Peripheral blood mononuclear cell (primary cell): Measurements from ENCODE around the genes TPRG1L and ACOT7.

GRCh38 chr1:3431944-3432269 lies 22.6 kb upstream of the ARHGEF16 start:
- PRO-cap, 8 experiments = no peak in any of the 8 experiments

GRCh38 chr1:3456566-3457215 lies 2.2 kb downstream of the ARHGEF16 start:
- PRO-cap, 8 experiments = no peak in any of the 8 experiments

GRCh38 chr1:3465105-3465897 lies 10.8 kb downstream of the ARHGEF16 start:
- PRO-cap, 8 experiments = no peak in any of the 8 experiments

DNA sequence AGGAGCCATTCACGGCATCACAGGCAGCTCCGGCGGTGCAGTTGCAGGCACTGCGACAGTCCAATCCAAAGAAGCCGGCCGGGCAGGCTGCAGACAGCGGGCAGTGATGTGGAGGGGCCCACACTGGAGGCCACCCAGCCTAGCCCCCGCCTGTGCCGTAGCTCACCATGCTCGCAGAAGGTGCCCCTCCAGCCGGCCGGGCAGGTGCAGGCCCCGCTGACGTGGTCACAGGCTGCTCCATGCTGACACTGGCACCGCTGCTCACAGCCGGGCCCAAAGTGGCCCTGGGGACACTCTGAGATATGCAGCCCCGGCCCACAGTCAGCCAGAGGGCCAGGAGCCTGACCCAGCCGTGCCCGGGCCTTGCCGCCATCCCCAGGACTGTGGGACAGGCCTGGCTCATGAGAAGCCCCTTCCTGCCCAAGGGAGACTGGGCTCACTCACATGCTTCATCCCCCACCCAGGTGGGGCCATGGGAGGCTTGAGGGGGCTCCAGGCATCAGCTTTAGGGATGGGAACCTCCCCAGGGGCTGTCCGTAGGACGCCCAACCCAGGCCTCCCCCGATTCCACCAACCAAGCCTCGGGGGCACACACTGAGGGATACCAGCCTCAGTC lies 45.3 kb downstream of the ARHGEF16 start:
- PRO-cap, 8 experiments = no peak in any of the 8 experiments

DNA sequence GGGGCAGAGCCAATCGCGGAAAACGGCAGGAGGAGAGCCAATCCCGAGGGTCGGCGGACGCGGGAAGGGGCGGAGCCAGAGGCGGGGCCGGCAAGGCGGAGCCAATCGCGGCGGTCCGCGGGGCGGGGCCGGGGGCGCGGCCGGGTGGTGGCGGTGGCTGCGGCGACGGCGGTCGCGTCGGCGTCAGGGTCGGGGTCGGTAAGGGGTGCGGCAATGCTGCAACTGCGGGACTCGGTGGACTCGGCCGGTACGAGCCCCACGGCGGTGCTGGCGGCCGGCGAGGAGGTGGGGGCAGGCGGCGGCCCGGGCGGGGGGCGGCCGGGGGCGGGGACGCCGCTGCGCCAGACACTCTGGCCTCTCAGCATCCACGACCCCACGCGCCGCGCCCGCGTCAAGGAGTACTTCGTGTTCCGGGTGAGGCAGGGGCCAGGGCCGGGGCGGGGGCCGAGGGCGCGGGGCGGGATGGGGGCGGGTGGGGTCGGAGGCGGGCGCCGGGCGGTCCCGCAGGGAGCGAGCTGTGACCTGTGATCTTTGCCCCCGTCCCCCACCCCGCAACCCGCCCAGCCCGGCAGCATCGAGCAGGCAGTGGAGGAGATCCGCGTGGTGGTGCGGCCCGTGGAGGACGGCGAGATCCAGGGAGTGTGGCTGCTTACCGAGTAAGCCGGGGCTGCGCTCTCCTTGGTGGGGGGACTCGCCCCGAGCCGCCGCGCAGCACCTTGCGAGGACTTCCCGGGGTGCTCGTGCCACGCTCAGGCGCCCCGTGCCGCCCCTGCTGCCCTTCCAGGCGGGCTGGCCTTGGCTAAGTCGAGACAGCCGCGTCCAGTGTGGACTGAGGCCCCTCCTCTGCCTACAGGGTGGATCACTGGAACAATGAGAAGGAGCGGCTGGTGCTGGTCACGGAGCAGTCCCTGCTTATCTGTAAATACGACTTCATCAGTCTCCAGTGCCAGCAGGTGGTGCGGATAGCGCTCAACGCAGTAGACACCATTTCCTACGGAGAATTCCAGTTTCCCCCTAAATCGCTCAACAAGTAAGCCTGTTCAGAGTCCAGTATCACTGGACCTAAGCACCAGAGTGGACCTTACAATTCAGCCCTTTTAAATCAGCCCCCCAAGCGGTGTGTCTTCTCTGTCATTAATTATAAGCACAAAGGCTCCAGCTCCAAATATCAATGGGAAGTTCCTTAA lies at the start of gene TPRG1L:
TPRG1L (plus strand) TSS at position 156 of the 1,187 bp plus-strand sequence.
- PRO-cap, 8 experiments = peak in 8 of 8 experiments; most common plus-strand start position 186 of the sequence (in 5); most common minus-strand start position 393 of the sequence (in 7)

GRCh38 chr1:3719218-3719665 lies 33.0 kb upstream of the CCDC27 start:
- PRO-cap, 8 experiments = no peak in any of the 8 experiments

- PRO-cap, 8 experiments = no peak in any of the 8 experiments
These were observed 11.0 kb upstream of the CCDC27 start for GRCh38 chr1:3740969-3741876.

DNA sequence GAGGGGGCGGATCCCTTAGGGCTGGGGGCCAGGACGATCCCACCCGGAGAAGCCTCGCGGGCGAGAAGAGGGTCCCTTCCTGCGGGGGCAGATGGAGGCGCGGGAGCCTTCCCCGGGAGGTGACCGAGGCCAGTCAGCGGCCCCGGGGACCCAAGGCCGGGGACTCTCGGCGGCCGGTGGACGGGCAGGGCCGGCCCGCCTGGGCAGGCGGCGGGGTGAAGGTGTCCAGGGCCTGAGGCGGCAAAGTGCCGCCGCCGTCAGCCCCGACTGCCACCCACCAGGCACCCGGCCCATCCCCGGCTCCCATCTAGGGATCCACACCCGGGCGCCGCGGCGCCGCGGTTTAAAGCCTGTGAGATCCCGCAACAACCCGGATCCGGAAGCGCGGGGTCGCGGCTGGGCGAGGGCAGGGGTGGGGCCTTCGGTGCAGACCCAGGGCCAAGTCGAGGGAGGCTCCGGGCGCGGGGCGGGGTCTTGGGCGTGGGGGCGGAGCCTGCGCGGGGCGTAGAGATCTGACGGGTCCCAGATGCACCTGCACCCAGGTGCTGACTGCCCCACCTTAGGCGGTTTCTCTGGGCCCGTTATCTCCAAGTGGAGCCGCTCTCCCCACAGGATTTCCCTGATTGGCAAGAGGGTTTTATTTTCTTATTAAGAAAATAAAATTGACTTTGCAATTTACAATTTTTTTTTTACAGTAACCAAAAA lies 5.1 kb upstream of the CCDC27 start:
- PRO-cap, 8 experiments = peak in 8 of 8 experiments; most common minus-strand start position 345 of the sequence (in 3)

DNA sequence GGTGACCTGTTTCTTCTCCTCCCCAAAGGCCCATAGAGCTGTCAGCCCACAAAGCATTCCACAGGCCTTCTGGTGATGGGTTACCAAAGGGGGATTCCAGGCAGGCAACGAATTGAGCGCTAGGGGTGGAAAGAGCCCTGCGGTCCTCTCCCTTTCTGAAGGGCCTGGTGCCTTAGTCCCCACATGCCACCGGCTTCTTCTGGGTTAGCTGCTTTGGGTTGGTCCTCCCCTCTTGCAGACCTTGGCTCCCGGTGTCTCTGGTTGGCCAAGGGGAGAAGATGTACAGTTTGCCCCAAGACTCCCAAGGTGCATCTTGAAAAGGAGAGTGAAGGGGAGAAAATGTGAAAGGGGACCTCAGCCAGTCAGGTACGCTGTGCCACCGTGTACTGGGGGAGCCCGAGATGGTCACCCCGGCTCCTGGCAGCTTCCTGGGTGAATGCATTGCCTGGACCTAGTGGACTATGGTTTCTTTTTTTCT lies 627 bp downstream of the CCDC27 start:
- PRO-cap, 8 experiments = no peak in any of the 8 experiments

DNA sequence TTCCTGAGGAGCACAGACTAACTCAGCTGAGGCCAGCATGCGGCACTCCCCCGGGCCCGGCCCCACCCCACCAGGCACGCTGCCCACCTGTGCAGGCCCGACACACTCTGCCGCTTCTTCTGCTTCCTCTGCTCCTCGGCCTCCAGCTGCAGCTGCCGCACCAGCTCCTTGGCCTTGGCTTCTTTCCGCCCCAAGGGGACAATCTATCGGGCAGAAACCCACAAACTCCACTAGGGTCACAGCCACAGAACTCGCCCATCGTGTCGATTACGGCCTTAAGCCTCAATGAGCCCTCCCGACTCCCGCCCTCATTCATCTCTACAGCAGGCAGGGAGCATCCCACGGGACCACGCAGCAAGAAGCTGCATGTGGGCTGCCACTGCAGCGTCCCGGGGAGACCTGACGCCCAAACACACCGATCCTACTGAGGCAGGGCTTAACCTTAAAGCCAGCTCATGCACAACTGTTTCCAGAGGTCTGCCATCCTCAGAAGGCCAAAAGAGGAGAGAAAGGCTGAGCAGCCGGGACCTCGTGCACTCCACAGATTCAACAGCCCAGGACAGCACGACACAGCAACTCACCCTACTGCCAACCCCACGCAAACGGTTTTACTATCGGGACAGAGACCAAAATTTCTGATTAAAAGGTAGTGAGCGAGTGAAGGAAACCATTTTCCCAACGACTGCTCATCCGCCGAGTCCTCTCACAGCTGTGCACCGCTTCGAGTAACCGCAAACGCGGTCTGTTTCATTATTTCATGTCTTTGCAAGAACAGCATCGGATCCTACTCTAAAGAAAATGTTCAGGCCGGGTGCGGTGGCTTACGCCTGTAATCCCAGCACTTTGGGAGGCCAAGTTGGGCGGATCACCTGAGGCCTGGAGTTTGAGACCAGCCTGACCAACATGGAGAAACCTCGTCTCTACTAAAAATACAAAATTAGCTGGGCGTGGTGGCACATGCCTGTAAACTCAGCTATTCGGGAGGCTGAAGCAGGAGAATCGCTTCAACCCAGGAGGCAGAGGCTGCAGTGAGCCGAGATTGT lies 11.7 kb downstream of the SMIM1 start:
- PRO-cap, 8 experiments = no peak in any of the 8 experiments

DNA sequence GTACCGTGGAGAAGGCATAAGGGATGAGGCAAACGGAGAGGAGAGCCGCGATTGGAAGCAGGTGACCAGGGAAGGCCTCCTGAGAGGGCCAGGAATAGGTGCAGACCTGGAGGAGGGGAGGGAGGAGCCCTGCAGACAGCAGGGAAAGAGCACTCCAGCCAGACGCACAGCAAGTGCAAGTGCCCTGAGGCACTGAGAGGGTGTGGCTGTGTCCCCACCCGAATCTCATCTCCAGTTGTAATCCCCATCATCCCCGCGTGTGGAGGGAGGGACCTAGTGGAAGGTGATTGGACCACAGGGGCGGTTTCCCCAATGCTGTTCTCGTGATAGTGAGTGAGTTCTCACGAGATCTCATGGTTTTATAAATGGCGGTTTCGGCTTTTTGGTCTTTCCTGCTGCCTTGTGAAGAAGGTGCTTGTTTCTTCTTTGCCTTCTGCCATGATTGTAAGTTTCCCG lies 75.7 kb upstream of the C1orf174 start:
- PRO-cap, 8 experiments = no peak in any of the 8 experiments

DNA sequence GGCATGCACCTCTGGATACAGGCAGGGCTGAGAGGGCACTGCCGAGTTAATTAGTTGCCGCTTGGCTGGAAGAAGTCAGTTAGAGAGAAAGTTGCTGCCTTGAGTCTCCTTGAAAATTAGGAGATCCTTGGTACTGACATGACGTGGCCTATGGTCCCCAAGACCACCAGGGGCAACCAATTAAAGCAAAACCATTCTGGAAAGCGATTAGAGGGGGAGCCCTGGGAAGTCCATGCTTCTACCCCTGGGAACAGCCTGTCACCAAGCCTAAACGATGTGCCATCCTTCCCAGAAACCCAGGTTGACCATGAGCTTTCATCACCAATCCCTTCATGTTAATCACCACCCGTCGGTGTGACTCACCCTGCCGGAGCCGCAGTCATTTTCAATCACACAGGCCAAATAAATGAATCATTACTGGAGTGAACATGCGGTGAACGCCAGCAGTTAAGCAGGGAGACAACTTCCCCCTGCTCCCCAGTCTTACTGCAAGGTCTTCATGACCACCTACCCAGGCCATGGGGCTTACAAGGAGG lies 308.7 kb downstream of the AJAP1 start:
- PRO-cap, 8 experiments = no peak in any of the 8 experiments

DNA sequence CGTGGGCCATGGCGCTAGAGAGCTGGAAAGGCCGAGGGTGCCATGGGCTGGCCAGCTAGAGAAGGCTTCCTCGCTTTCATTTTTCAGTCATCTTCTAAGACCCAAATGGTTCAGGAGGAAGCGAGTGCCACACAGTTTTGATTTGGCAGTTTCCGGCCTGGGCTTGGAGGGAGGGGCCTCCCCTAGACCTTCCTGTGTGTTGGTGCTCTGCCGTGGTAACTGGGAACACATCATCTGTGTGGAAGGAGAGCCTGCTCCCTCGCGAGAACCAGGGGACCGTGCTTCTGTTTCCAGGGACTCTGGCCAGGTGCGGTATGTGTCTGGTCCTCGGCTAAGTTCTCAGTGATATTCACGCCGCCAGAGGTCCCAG lies 2.5 kb upstream of the NPHP4 start:
- PRO-cap, 8 experiments = peak in 2 of 8 experiments; most common plus-strand start position 108 of the sequence (in 1); most common minus-strand start position 96 of the sequence (in 2)

- PRO-cap, 8 experiments = no peak in any of the 8 experiments
These were observed 14.7 kb upstream of the NPHP4 start for GRCh38 chr1:6006870-6007293.

GRCh38 chr1:6058585-6059055 lies 12.9 kb downstream of the KCNAB2 start:
- PRO-cap, 8 experiments = no peak in any of the 8 experiments

- PRO-cap, 8 experiments = no peak in any of the 8 experiments
These were observed 3.6 kb upstream of the HES3 start for GRCh38 chr1:6240172-6240993.

- PRO-cap, 8 experiments = no peak in any of the 8 experiments
These were observed 2.0 kb upstream of the GPR153 start for GRCh38 chr1:6262810-6263429.

- PRO-cap, 8 experiments = no peak in any of the 8 experiments
These were observed 10.7 kb upstream of the GPR153 start for GRCh38 chr1:6271525-6272110.

DNA sequence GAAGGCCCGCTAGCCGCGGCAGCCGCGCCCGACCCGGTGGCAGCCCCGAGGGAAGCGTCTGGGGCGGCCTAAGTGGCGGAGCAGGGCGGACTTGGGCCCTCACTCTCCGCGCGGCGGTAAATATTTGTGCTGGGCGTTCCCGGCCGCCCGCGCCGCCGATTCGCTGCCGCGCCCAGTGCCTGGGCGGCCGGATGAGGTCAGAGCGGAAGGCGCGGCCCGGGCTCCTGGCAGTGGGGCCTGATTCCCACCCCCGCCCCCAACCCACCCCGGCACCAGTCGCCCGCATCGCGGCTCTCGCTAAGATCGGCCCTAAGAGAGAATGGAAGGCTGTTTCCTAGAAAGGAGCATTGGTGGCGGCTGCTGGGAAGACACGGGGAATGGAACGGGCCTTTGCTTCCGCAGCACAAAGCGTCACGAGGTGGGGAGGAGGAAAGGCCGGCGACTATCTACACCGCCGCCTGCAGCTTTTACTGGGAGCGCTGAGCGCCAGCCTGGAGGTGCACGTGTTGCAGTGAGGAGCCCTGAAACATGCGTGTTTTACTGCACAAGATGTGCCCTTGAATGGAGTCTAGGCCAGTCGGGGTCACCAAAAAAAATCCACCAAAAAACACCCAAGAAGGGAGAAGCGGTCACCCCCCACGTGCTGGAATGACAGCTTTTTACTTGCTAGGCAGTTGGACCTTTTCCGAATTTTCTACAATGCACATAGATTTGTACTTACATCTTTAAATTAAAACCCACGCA lies at the start of gene ACOT7:
ACOT7 (minus strand) TSS at position 128 of the 744 bp plus-strand sequence.
- PRO-cap, 8 experiments = peak in 8 of 8 experiments; most common plus-strand start position 205 of the sequence (in 3); most common minus-strand start position 118 of the sequence (in 6)

DNA sequence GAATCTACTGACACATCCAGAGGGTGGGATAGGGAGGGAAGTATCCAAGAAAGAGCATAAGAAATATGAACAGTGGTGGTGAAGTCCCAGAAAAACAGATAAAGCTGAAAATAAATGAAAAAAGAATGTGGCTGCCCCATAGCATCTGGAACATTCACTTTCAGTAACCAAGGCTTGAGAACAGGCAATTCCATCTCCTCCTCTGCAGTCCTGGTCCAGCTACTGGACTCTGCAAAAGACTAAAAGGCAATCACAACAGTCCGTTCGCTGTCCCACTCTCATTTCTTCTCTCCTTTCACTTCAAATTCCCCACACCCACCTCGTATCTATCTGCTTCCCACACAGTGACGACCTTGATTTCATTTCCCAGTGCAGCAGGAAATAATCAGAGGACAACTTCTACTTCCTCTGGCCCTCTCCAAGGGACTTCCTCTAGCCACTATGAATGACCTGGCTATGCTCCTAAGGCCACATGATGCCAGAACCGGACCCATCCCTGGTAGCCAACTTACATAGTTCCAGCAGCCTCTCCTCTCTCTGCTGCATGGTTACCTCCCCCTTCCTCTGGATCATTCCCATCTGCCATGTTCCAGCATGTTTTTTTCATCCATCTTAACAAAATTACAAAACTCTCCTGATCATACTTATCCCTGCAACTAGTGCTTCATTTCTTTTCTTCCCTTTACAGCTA lies 8.0 kb downstream of the NOL9 start:
- PRO-cap, 8 experiments = no peak in any of the 8 experiments